ENCODE data around the gene ADCK2.

- PRO-cap, 2 experiments: no peak in any of the 2 experiments
These were observed 9.9 kb downstream of the LUC7L2 start for GRCh38 chr7:139369595-139370078.

DNA sequence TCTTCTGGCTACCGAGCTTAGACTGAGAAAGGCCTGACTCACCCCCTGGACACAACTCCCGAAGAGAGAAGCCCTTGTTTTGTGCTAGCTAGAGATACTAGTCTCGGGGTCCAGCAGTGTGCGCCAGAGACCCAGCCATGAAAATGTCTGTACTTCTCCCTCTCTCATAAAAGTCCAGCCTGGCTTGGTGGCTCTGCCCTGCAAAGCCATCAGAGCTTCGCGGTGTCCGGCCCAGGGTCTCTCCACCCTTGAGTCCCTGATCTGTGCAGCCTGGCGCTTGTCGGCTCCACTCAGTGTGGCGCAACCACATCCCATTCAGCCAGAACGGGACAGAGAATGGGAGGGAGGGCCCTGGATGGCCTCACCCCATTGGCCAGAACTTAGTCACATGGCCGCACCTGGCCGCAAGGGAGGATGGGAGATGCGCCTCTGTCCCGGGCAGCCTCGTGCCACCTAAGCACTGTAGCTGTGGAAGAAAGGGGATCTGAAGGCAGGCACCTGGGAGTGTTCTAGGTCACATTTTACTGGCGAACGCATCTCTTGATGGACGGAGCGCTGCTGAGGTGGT, 18.7 kb downstream of the CLEC2L start:
- PRO-cap, 2 experiments: no peak in any of the 2 experiments

DNA sequence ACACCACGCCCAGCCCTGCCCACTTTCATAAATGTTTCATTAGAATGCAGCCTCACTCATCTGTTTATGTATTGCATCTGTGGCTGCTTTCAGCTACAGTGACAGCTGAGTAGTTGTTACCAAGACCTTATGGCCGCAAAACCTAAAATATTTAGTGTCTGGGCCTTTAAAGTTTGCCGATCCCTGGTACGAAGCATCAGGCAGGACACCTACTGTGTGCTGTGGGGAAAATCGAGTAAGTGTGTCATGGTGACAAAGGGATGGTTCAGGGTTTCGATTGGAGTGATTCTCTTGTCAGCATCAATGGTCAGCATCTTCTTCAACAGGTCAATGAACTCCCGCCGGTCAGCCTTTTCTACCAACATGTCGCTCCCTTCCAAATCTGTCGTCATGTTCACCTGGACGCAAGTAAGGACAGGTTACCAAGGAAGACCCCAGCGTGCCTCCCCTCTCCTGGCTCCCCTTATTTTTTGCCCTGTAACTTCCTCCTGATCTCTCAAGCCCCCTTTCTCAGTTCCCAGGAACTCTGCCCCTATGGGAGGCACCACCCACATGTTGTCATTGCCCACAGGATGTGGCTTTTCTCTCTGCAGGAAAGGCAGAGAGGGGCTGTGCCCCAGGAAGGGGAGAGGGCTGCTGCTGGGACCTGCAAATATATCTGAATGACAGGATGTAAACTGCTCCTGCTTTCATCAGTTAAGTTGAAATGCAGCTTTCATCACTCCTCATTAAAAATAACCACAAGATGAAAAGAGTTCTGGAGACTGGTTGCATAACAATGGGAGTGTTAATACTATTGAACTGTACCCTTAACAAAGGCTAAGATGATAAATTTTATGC, 103.1 kb downstream of the CLEC2L start:
- PRO-cap, 2 experiments: no peak in any of the 2 experiments

DNA sequence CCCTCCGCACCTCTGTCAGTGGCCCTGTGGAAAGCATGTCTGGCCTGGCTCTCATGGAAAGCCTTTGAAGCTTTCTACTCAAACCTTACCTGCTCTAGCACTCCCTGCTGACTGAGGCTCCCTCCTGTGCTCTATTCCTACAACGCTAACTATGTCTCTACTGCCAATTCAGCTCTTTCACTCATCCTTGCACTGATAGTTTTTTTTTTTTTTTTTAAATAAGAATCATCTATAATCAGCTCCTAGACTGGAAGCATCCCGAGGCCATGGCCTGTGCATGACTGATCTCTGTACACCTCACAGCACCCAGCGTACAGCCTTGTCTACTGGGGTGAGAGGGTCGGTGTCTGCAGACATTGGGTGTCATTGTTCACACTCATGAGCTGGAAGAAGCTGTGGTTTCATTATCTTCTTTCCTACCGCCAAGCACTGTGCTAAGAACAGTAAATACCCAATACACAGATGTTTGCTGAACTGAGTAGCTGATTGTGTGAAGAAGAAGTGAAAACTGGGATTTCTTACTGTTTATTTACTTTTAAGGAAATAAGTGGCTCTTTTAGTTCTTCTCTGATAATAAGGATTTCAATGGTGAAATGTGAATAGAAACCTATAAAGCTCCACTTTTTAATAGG, 123.6 kb downstream of the CLEC2L start:
- PRO-cap, 2 experiments: no peak in any of the 2 experiments

GRCh38 chr7:139704015-139704731, 73.6 kb downstream of the HIPK2 start:
- PRO-cap, 2 experiments: no peak in any of the 2 experiments

DNA sequence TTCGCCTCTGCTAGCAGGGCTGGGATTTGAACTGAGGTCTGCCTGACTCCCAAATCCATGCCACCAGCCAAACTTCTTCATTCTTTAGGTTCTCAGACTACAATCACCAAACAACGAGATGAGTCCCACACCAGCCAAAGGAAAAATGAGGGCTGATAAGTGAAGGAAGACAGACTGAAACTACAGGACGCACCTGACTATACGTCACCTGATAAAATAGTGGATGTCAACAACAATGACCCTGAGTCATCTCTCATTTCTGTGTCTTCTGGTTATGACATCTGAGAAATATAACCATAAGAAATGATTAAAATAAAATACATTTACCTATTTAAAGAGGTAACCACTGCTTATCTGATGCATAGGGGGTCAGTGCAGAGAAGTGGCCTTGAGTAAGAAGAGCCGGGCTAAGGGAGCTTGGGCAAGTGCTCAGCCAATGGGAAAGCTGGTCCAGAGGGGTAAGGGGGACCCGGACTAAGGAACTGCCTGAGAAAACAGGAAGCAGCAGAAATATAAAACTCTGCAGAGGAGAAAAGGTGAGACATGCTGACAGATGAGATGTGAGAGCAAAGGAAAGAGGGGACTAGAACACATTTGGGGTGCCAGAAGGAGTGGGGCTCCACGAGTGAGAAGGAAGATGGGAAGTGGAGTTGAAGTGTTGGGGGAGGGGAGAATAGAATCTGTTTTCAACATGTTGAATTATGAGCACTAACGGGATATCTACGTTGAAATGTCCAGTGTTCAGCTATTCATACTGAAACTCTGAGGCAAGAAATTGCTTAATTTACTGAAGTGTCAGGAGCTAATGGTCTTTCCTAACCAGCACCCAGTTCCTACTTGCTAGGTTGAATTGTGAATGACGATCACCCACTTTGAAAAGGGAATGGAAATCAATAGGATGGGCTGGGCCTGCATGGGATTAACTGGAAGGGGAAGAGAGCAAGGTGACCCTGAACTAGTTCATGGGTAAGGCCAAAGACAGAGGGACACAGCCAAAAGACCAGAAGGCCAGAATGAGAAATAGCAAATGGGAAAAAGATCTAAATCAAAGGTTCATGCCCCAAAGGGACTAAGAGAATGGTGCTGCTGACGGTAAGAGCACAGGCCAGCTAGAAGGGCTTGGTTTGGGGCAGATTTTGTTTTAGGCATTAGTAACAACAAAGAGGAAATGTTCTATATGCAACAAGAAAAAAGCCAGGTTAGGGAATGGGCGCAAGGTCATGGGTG, 51.6 kb downstream of the HIPK2 start:
- PRO-cap, 2 experiments: no peak in any of the 2 experiments

DNA sequence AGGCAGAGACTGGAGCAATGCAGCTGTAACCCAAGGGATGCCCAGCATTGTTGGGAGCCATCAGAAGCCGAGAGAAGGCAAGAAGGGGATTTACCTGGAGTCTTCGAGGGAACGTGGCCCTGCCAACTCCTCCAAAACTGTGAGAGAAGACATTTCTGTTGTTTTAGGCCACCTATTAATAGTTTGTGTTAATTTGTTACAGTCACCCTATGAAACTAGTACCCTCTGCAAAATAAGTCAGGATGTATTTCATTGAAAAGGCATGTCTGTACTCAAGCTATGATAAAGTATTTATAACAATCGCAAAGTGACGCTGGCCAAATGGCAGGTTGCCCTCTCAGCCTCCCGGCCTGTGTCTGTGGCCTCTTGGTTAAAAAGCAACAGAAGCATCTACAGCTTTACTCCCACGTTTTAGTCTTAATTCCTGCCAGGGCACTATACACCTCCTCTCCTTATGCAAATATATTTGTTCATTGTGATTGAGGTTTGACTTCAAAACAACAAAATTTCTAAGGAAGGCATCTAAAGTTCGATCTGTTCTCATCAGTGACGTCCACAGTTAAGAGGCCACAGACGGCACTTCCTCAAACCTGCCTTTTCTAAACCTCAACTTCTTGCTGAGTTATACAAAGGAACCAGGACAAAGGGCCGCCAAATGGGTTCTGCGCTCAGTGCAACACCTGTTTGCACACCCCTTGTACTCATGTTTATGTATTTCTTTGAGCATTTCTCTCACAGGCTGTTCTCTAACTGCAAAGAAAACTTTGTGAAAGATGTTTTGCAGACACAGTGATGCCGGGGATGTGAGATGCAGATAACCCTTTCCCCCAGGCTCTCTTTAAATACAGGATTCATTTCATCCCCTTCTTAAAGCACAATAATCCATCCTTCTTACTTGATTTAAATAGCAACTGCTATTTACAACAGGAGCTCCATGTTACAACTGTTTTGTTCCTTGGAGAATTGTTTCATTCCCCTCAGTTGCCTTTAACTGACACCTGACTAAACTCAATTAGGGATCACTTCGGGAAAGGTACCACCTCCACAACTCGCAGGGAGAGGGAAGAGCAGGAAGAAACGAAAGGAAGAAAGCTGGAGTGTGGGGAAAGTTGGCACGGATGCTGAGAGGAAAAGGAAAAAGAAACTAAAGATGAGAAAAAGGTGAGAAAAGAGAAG, 46.5 kb downstream of the HIPK2 start:
- PRO-cap, 2 experiments: peak in 1 of 2 experiments; most common plus-strand start position 367 of the sequence (in 1); most common minus-strand start position 139 of the sequence (in 1)

DNA sequence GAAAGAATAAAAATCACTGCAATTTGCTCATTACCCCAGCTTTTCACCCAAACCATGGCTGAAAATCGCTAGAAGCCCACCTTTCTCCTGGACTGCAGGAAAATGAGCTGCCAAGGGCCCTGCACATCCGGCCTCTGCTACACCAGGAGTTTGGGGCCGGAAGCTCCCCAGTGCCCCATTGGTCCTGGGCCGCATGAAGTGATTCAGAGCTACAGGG, 40.4 kb downstream of the HIPK2 start:
- PRO-cap, 2 experiments: no peak in any of the 2 experiments

DNA sequence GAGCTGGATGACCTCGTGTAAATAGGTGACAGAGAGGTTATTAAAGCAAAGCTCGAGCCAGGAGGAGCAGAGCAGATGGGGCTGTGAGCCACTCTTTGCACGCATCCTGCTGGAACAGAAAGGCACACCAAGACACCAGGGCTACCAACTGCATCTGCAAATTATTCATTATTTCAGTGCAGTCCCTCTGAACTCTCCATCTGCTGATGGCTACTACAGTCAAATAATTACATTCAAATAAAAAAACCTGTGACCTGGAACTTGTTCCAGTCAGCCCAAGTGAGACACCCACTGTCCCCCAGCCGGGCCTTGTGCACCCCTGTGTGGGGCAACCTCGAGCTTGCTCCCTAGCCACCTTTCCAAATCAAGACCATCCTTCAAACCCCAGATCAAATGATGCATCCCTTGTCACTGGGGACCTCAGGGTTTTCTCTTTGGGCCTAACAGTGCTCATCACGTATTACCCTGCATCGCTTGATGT, 31.8 kb downstream of the HIPK2 start:
- PRO-cap, 2 experiments: no peak in any of the 2 experiments

- PRO-cap, 2 experiments: no peak in any of the 2 experiments
These were observed 9.7 kb downstream of the HIPK2 start for GRCh38 chr7:139767833-139768785.

- PRO-cap, 2 experiments: no peak in any of the 2 experiments
These were observed 26.4 kb downstream of the TBXAS1 start for GRCh38 chr7:139855405-139855897.

GRCh38 chr7:139995173-139995687, 67.5 kb downstream of the PARP12 start:
- PRO-cap, 2 experiments: no peak in any of the 2 experiments

GRCh38 chr7:140025938-140026855, 36.6 kb downstream of the PARP12 start:
- PRO-cap, 2 experiments: no peak in any of the 2 experiments

GRCh38 chr7:140165503-140165985, 11.2 kb downstream of the KDM7A start:
- PRO-cap, 2 experiments: no peak in any of the 2 experiments

DNA sequence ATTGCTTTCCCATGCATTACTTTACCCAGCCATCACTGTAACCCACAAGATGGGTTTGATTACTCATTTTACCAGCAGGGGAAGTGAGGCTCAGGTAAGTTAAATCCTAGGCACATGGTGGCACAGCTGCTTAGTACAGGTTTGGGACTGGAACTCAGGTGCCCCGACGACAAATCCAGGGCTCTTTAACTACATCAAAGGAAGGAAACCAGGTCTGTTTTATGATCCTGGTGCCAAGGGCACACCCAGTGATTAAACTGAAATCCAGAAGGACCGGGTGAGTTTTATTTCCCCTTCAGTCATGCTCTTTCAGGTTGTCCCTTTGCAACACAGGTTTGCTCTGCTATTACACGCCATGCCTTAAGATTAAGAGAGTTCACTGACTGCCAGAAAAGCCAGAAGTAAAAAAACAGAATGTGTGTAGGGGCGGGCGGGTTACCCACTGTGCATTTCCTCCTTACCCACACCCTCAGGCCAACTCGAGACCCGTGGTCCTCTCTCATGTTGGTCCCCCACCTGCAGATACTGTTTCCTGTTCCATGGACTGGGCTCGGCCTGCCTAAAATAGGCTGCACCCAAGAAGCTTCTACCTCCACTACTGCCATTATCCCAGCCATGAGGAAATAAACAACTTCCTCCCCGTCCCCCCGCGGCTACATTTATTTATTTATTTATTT, 55.1 kb upstream of the KDM7A start:
- PRO-cap, 2 experiments: no peak in any of the 2 experiments

- PRO-cap, 2 experiments: peak in 1 of 2 experiments; most common plus-strand start chr7:140626812 (in 1); most common minus-strand start chr7:140626686 (in 1)
These were observed 14.2 kb downstream of the DENND2A start for GRCh38 chr7:140625993-140627205.

DNA sequence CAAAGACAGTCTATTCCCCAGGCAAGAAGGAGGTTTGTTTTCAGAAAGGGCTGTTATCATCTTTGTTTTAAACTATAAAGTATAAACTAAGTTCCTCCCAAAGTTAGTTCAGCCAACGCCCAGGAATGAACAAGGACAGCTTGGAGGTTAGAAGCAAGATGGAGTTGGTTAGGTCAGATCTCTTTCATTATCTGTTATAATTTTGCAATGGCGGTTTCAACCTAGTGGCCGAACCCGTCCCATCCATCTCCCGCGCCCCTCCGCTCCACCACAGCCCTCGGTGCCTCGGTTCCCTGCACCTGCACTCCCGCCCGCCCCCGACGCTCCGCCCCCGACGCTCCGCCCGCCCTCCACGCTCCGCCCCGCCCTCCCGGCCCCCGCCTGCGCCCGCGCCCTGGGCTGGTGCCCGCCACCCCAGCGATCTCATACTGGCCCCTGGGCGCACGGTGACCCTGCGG, at the start of gene ADCK2:
Gene ADCK2 (plus strand): TSS at position 409 of the 458 bp plus-strand sequence.
- PRO-cap, 2 experiments: peak in 2 of 2 experiments; most common plus-strand start position 426 of the sequence (in 2); most common minus-strand start position 272 of the sequence (in 1)

- PRO-cap, 2 experiments: no peak in any of the 2 experiments
These were observed 100.4 kb downstream of the BRAF start for GRCh38 chr7:140824358-140824751.

DNA sequence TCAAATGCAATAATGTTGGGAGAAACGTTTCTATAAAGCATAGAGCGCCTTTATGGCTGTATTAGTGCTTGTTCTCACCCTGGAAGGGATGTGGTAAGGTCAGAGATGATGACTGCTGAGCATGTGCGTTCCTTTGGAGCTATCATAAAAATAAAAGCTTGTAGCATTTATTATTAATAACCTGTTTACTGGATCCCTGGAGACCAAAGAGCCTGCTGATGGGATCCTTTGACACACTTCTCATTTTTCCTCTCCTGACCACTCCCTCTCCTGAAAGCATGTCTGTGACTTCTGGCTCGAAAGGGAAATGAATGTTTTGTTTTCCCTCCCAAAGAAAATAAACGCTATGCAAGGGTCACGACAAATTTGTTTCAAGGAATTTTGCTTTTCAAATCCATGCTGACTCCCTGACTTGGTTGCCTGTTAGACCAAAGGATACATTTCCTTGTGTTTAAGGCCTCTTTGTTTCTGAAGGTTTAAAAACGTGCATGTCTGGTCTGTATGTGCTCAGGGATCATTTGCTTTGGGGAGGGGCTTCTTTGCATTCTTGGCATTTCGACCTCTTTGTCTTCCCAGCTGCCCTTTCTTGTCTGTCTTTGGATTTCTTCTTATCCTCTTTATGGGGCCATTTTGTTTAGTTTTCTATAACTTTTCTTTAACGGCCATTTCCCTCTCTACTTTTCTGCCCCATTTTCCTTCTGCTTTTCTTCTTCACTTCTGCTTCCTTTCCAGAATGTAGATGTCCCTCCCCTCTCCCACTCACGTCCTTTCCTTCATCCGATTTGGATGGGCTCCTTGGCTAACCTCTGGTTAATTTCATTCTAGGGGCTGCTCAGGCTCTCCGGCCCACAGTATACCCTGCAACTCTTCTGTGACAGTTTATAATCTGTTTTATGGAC, 184.9 kb upstream of the AGK start:
- PRO-cap, 2 experiments: peak in 2 of 2 experiments; most common plus-strand start position 206 of the sequence (in 1); most common minus-strand start position 90 of the sequence (in 2)

GRCh38 chr7:141460703-141461381, 90.4 kb upstream of the AGK start:
- PRO-cap, 2 experiments: no peak in any of the 2 experiments